M059J (cell line): ENCODE results near the gene ARMC3.

DNA sequence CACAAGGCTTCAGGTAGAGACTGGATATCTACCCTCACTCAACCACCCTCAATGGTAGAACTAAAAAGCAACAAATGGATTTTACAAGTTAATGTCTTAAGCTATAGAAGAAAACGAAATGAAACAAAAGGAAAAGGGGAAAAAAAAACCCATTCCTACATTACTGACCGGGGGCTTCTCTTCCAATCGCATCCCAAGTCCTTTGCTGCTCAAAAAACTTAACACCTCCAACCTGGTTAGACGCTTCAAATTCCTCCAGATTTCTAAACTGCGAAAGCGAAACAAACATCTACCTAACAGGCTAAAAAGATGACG, 1.2 kb downstream of the DNAJC1 start:
- RAMPAGE, long total RNA, result no peak

GRCh38 chr10:22253230-22253461, 35.3 kb upstream of the EBLN1 start:
- RAMPAGE, long total RNA, result no peak

DNA sequence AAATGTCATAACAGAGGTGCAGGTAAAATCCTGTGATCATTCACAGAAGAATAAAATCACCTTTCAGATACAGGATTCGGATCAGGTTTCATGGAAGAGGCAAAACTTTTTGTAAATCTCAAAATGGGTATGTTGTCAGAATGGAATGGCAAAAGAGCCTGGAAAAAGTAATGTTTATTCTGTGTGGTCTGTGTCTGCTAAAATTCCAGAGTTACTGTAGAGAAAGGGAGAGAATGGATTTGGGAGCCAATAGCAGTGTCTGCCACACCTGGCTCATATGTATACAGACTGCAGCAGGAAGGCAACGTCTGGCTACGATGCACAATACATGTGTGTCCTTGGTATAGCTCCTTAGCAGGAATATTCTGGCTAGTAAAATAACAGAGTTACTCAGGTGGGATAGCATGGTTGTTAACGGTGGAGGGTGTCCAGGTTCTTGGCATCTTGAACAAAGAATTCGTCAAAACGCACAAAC, 38.5 kb upstream of the COMMD3 start:
- RAMPAGE, long total RNA, result no peak

DNA sequence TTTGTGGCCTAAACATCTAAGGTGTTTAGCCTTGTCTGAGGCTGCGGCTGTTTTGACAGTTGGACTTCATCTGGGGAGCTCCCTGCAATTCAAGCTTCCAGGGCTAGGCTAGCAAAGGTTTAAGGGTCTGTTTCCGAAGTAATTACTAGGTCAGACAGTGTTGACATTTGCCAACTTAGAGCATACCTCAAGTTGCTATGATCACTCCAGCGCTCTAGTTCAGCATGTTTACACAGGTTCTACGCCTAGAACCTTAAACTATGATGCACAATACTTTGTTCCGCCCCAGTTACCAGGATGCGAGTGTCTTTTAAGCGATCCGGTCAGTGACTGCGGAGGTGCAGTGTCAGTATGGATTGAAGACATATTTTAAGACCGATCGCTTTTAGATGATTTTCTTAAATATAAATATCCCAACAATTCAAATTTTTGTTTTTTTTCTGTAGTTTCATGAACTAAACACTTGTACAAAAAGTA, 693 bp downstream of the COMMD3 start:
- RAMPAGE, long total RNA, result no peak

GRCh38 chr10:22341563-22341741, 3.8 kb upstream of the SPAG6 start:
- RAMPAGE, long total RNA, result no peak

DNA sequence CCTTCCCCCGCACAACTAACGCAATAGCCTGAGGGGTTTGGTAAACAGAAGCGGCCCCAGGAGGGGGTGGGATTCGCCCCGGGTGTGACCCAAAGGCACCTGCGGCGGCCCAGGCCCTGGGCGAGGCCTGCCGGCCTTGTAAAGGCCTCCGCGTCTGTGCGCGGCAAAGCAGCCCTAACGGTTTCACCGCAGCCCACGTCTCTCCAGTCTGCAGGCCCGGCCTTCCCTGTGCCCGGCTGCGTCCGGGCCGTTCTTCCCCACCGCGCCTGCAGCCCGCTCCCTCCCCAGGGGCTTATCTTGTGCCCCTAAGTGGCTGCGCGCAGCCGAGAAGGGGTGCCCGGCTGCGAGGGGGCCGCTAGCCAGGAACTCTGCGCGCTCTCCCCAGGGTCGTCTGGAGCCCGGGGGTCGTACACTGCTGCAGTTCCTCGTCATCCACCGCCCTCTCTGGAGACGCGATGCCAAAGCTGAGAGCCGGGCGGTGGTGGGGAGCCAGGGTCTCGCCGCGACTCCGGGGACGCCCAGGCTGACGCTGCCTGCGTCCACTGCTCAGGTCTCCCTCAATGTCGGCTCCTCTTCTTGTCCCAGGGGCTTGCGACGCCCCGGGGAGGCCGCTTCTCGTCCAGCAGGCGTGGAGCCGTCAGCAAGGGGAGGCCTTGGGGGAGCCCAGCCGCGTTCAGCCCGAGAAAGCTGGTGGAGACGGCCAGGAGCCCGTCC, 132.2 kb downstream of the SPAG6 start:
- RAMPAGE, long total RNA, result no peak

- RAMPAGE, long total RNA, result no peak
These were observed 163.9 kb downstream of the PIP4K2A start for GRCh38 chr10:22550379-22551063.

GRCh38 chr10:22613026-22613402, 101.4 kb downstream of the PIP4K2A start:
- RAMPAGE, long total RNA, result no peak

DNA sequence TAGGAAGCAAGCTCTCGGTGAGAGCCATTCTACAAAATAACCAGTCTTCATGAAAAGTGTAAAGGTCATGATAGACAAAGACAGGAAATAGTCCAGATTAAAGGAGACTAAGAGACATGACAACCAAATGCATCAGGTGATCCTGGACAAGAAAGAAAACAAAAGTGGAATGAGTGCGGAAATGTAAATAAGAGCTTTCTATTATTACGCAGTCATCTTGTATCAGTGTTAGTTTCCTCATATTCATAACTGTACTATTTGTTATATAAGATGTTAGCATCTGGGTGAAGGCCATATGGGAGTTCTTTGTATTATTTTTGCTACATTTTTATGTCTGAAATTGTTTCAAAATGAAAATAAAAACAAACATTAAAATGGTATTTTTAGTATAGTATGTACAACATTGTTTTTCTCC, 82.3 kb downstream of the PIP4K2A start:
- RAMPAGE, long total RNA, result no peak

- RAMPAGE, long total RNA, result no peak
These were observed 5.7 kb downstream of the PIP4K2A start for GRCh38 chr10:22708196-22709468.

- RAMPAGE, long total RNA, result no peak
These were observed 4.1 kb downstream of the PIP4K2A start for GRCh38 chr10:22709867-22710997.

DNA sequence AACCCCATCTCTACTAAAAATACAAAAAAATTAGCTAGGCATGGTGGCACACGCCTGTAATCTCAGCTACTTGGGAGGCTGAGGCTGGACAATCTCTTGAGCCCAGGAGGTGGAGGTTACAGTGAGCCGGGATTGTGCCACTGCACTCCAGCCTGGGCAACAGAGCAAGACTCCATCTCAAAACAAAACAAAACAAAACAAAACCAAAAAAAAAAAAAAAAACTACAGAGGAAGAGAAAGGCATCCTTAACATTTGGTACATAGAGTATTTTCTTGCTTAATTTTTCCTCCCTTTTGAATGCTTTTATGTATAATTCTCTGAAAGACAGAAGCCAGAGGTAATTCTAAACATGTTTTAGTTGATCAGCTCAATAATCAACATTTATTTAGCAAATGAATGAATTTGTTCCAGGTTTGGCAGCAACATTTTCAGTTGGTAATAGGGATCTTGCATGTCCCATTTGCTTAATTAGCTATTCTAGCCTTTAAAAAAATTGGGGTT, 27.6 kb upstream of the PIP4K2A start:
- RAMPAGE, long total RNA, result no peak

- RAMPAGE, long total RNA, result no peak
These were observed 28.4 kb upstream of the PIP4K2A start for GRCh38 chr10:22742853-22743052.

DNA sequence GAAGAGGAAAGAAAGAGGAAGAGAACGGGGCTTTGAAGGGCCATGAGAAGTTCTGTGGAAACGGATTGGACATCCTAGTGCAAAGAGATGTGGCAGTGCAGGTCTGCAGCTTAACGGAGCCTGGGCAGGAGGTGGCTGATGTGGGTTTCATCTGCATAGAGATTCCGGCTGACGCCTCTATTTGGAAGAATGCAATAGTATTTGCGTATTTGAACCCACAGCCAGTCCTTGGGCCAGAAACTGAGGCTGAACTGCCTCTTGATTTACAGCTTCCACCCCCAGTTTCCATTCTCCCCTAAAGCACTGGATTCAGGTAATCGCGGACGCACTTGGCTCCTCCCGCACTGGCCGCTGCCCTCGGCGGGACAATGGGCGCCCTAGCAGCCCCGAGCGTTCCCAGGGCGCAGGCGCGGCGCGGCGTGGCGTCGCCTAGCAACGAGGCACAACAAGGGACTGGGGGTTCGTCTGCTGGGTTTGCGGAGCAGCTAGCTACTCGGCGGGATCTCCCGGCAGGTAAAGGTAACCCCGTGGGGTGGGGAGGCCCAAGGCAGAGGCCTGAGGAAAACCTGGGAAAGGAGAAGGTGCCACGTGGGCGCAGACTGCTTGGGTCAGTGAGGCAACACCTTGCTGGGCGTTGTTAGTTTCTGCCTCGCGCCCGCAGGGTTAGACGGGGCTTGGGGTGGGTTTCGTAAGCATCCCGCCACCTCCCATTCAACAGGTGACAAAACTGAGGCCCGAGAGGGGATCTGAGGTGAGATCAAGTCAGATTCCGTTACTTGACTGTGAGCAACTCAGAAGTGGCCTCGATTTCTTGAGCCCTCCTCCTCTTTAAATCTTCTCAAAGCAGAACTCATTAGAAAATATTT, at the start of gene ARMC3:
ARMC3 (plus strand) TSS at position 460 of the 866 bp plus-strand sequence.
- RAMPAGE, long total RNA, result no peak

DNA sequence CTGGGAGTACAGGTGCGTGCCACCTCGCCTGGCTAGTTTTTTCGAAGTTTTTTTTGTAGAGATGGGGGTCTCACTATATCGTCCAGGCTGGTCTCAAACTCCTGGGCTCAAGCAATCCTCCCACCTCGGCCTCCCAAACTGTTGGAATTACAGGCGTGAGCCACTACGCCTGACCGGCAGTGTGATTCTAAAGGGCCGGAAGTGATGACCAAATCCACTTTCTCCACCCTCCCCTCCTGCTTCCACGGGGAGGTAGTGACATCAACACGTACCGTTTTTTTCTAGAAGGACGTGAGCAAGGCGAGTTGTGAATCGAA, 27.9 kb upstream of the MSRB2 start:
- RAMPAGE, long total RNA, result no peak

- RAMPAGE, long total RNA, result no peak
These were observed 4.7 kb downstream of the MSRB2 start for GRCh38 chr10:23099741-23100909.

DNA sequence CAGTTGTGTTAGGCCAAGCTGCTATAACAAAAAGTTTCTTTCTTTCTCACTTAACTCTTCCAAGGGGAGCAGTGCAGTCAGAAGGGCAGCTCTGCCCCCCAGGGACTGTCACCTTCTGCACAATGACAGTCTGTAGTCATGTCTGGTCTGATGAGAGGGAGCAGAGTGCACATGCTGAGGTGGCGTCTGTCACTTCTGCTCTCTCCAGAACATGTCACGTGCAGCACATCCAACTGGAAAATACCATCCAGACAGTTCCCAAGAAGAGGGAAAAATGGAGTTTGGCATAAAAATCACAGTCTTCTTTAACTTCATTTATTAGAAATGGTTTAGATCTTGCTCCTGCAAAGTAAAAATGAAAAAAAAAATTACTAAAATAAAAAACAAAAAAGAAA, 11.0 kb downstream of the OTUD1 start:
- RAMPAGE, long total RNA, result no peak

GRCh38 chr10:23512328-23512883, 73.5 kb downstream of the OTUD1 start:
- RAMPAGE, long total RNA, result no peak

DNA sequence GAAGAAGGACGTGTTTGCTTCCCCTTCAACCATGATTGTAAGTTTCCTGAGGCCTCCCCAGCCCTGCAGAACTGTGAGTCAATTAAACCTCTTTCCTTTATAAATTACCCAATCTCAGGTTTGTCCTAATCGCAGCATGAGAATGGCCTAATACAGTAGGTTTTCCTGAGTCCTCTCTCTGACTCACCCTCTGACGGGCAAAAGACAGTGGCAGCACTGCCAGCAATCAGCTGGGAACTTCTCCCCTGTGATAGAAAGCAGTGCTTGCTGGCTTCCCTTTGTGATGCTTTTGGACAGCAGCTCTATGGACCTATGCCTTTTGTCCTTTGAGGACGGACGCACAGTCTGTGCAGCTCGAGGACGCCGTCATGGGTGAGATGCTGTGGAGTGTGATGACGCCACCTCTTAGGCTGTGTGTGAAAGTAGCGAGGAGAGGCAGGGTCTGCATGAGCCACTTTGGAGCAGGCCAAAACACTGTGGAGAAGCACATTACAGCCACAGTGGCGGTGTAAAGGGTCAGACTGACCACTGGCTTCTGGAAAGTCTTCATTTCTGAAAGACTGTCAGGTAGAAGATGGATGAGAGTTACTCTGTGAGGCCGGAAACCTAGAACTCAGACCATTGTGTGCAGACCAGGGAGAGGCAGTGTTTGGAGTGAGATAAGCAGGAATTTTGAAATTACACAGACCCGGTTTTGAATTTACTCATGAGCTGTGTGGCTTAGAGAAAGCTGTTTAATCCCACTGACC, 68.9 kb downstream of the KIAA1217 start:
- RAMPAGE, long total RNA, result no peak

DNA sequence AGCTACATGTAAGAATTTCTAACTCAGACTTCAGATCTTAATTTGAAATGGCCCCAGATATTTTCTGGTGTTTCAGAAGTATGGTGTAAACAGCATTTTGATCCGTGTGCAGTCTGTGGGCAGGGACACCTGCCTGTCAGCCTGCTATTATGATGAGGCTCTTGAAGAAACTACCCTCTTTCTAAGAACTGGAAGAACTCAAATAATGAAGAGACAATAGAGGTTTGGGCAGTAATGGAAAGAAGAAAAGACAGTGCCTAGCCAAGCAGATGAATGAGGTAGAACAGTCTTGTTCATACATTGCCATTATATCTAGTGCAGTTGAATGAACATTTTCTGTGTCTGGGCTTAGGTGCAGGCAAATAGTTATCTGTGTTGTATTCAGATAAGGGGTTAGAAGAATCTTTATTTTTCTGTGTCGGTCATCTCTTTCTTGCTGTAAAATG, 256.5 kb downstream of the ARHGAP21 start:
- RAMPAGE, long total RNA, result no peak